Tongue (tissue), 2 donors: ENCODE results near the gene NCEH1.

DNA sequence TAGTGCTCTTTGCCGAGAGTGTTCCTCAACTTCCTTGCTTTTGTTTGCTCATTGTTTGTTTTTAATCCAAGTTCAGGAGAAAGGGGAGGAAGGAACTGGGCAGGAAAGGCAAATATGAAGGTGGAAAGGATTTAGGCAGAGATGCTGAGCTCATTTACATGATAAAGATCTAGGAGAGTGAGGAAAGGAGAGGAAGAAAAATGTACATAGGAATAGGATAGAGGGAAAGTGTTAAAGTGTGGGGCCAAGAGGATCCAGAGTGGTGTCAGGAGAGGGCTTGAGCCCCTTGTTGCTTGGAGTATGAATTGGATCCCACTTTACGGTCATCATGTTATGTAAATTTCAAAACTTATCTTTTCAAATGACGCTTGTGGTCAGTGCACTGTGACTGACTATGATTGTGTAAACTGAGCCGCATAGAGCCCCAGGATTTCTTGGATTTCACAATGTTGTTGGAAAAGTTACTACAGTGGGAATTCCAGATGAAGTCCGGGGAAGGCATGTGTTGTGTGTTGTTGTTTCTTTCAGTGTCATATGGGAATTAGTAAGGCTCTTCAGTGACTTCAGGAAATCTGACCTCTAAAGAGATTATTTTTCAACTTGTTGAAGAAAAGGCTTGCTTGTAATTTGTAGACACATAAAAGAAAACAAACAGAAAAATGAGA lies 15.1 kb upstream of the PLD1 start:
- RAMPAGE, long total RNA, result no peak

GRCh38 chr3:171849611-171849974 lies 6.4 kb downstream of the TMEM212 start:
- RAMPAGE, long total RNA, result no peak

DNA sequence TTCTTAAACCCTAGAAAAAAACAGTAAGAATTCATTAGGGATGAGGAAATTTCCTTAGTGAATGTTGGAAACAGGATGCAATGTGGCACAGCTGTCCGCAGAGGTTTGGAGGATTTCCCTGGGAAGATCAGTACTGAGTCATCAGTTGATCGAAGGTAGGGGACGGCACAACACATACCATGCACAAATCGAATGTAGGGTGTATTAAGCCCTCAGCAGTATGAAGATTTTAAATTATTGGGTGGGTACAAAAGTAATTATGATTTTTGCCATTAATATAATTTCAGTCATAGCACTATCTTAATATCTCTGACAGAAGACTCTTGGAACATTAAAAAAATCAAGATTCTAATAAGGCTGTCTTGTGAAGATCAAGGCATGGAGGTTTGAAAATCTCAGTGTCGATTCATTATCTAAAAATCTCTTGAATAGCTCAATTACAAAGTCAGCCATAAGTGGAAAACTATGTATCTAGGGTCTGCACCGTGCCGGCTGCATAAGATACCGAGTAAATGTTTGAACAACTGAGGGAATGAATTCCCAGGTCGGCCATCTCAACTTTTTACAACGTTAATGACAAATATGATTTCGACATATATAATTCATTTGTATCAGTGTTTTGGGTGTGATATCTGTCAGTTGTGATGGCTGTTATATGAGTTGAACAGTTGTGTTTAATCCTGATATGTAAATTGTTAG lies 50.1 kb downstream of the FNDC3B start:
- RAMPAGE, long total RNA, result no peak

GRCh38 chr3:172098440-172099298 lies 59.3 kb downstream of the FNDC3B start:
- RAMPAGE, long total RNA, result no peak

GRCh38 chr3:172179427-172180645 lies 140.5 kb downstream of the FNDC3B start:
- RAMPAGE, long total RNA, result no peak

DNA sequence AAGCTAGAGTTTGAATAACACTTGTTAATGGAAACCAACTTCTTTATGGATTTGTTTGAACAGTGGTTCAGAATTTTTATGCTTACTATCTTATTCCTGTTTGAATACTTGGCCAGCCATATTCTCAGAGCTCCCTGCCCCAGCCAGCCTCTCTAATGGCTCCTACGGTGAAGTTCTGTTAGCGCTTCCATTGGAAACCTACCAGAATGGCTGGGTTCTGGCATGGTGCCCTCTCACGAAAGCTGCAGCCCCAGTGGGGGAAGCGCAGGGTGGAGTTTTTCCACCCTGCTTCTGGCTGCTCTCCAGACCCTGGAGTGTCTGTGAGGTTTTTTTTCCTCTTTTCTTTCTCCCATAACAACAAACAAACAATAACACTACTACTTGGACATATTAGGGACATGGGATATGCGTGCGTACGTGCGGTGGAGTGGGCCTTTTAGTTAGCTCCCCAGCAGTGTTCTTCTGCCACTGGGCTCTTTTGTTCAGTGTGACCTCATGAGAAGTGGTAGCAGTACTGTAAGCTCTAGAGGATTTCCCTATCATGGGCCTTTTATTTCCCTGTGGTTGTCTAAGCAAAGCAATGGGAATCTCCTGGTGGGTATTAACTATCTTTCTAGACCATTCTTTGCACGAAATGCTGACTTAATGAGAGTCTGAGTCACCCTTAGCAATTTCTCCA lies 161.8 kb downstream of the FNDC3B start:
- RAMPAGE, long total RNA, result no peak

- RAMPAGE, long total RNA, result no peak
Observed at GRCh38 chr3:172272270-172272762, 175.9 kb downstream of the GHSR start.

- RAMPAGE, long total RNA, result no peak
Observed at GRCh38 chr3:172342838-172343324, 105.4 kb downstream of the GHSR start.

GRCh38 chr3:172522188-172522835 lies 918 bp downstream of the TNFSF10 start:
- RAMPAGE, long total RNA, result no peak

- RAMPAGE, long total RNA, result no peak
Observed at GRCh38 chr3:172607098-172607676, 84.0 kb upstream of the TNFSF10 start.

DNA sequence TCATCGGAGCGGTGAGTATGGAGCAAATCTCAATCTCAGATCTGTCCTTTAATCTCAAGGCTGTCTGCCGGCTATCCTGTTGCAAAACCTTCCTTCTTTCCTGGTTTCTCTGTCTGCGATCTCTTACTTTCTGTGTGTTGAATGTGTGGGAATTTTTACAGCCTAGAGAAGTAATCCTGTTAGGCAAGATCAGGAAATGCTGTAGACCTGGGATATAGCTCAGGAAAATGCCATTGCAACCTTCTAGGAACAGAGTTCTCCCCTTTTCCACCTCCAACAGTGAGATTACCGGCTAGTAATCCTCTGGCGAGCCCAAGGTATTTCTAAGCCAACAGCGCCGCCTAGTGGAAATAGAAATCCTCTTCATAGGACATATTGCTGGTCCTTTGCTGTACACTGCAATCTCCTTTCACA lies 44.2 kb downstream of the NCEH1 start:
- RAMPAGE, long total RNA, result no peak

DNA sequence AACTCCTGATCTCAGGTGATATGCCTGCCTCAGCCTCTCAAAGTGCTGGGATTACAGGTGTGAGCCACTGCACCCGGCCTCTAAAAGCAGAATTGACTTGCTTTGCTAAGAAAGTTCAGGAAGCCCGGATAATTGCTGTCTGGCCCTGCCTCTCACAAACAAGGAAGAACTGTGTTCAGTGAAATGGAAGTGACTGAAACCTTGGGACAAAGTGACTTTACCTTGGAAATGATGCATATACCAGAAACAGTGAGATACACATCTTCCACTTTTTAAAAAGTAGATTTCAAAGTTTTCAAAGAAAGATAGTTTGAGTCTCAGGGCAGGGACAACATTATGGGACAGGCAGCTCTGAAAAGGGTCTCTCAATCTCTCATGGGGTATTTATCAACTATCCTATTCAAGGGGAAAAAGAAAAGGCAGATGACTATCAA lies 12.7 kb downstream of the NCEH1 start:
- RAMPAGE, long total RNA, result no peak

DNA sequence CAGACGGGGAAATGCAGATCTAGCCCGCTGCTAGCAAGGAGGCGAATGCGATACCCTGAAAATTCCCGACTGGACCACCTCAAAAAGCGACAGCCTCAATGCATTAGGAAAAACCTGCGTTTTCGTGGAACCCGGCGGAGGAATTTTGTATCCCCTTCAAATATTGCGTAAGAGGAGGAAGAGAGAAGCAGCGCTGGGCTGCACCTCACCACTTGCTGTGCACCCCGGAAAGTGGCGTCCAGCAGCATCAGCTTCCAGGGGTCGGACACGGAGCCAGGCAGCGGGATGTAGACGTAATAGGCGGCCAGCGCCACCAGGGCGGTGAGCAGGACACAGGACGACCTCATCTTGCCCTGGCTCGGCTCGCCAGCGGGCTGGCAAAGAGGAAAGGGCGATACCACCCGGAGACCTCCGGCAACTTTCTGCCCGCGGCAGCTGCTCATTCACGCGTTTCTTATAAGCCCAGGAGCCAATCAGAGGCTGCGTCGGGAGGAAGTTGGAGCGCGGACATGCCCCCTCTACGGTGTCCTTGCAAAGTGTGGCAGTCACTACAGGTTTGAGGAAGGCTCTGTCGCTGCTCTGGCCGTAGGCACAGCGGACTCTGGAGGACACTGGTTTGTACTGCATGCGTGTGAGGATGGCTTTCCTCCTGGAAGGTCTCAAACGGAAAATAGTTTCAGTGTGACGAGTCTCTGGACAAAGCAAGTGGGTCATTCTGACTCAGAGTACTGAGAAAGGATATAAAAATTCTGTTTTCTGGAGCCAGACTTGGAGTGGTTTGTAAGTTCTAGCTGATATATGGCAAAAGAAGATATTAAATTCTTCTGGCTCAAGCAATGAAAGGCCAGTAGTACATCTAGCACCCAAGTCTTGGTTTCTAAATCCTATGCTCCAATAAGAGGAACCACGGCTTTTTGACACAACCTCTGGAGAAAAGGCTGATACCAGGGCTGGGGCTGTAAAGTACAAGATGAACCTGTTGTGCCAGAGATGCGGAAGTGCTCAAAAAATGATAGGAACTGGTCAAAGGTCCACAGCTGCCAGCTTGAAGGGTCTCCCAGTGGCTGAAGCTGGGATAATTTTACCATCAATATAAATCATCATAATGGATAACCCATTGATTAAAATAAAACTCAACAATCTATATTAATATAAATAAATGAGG lies at the start of gene NCEH1:
Gene NCEH1 (minus strand): TSS at position 430 of the 1,165 bp plus-strand sequence.
- RAMPAGE, long total RNA, result no peak

- RAMPAGE, long total RNA, result no peak
Observed at GRCh38 chr3:173584398-173585062, 187.0 kb downstream of the NLGN1 start.

DNA sequence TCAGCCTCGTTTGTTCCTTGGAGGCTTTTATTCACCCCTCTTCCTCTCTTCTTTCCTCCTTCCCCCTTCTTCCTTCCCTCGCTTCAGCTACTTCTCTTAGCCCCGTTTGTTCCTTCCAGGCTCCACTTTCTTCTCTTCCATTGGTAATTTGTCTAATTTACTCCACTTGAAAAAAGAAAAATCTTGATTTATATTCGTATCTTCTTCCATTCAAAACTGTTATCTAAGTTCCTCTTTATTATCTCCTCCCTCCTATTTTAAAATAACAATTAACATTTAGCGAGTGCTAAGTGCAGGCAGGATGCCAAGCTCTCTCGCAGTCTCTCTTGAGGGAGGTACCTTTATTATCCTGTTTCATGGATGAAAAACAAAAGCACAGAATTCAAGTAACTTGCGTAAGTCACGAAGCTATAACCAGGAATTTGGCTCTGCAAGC lies 418.9 kb upstream of the NAALADL2 start:
- RAMPAGE, long total RNA, result no peak

DNA sequence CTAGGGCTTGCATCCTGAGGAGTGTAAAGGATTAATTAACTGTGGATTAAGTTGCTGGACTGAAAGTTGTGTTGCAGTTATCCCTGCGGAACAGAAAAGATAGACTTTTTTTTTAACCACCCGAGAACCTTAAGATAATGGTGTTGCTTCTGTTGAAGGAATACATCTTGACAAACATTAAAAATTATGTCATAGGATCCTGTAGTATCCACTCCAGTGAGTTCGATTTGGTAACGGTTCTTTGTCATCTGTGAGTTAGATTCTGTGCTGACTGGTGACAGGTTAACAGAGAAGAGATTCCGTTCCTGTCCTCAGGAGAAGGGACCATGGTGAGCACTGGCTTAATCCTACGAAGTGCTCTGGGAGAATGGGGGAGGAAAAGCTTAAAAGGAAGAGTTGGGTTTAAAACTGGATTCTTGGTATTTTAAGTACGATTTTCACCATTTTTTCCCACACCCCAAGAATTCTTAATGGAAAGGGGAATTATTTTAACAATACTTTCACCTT lies 417.2 kb upstream of the NAALADL2 start:
- RAMPAGE, long total RNA, result no peak

- RAMPAGE, long total RNA, result no peak
Observed at GRCh38 chr3:177022659-177023488, 174.4 kb downstream of the TBL1XR1 start.

GRCh38 chr3:177041097-177041637 lies 156.1 kb downstream of the TBL1XR1 start:
- RAMPAGE, long total RNA, result no peak

DNA sequence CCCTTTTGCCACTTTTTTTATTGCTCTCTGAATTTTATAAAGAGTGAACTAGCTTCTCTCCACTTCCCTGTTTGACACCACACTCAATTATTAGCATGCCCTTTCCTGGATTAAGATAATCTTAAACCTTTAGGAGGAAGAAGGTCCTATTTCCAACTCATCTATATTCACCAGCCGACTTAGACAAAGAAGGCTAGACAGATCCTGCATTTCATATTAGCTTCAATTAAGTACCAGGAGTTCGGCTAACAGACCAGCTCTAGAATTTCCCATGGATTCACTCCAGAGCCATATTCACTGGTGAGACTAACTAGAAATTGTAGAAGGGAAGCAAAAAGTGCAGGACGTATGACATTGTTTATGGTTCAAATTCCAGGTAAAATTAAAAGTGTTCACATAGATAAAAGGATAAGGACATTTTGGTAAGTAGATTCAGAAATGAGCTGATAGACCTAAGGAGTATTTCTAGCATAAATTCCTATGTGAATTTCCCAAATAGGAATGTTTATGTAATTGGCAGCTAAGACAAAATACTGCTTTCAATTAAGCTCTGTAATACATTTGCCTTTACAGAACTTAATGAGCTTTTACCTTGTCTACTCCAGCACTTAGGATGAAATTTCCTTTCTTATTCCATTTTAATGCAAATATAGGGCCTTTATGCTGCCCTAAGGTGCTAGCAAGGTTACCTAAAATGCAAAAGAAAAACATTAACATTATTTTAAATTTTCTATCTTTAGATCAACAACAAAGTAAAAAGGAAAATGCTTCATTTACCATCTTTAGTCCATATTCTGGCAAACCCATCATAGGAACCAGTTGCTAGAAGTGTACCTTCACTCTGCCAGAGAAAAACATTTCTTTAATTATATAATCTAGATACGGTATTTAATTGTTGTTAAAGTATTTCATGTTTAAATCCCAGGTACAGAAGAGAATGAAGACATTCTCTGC lies 150.3 kb downstream of the TBL1XR1 start:
- RAMPAGE, long total RNA, result no peak

GRCh38 chr3:177120179-177120776 lies 77.0 kb downstream of the TBL1XR1 start:
- RAMPAGE, long total RNA, result no peak